Helper T cell (primary cell): ENCODE measurements around a stretch of chr7.

- PRO-cap, 2 experiments = no peak in any of the 2 experiments
Observed at GRCh38 chr7:51222921-51223328, 93.7 kb downstream of the COBL start.

- PRO-cap, 2 experiments = no peak in any of the 2 experiments
Observed at GRCh38 chr7:51289658-51290504, 26.7 kb downstream of the COBL start.

DNA sequence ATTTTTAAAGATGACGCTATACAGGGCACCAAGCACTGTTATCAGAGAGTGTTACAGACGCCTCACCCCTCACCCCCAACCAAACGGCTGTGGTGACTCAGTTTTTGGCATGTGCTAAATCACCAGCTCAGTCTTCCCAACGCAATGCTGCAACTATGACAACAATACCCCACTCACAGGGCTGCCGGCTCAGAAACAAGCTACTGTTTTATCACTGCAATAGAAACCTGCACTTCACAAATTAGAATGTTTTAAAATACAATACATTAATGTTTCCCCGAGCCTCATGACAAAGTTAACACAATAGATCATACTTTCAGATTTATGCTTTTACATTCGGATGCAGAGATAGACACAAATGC is 13.8 kb downstream of the COBL start:
- PRO-cap, 2 experiments = no peak in any of the 2 experiments

DNA sequence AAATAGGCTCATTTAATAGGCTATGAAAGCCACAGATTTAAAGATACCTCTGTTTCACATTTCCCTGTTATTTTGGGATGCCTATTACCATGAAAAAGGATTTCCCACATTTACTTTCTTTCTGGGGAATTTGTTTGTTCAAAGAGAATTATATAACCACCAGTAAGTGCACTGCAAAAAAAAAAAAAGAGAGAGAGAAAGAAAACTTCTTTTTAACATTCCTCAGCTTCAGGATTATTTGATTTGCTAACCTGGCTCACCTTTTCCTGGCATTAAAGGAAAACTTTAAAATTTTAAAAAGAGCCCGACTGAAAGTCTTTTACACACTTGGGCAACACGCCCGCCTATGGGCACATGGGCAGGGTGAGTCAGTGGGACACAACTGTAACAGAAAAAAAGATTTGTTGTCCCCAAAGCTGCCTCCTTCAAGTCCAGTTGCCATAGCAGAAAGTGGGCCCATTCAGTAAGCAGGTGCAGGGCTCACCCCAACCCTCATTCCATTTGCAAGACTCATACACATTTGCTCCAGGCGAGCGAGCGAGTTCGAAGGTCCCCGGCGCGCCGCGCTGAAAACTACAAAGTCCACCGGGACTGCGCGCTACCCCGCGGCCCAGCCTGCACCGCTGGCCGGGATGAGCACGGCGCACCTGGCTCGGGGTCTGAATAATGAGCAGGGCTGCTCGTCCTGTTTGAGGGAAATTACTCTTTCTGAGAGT is 1.4 kb downstream of the COBL start:
- PRO-cap, 2 experiments = no peak in any of the 2 experiments

DNA sequence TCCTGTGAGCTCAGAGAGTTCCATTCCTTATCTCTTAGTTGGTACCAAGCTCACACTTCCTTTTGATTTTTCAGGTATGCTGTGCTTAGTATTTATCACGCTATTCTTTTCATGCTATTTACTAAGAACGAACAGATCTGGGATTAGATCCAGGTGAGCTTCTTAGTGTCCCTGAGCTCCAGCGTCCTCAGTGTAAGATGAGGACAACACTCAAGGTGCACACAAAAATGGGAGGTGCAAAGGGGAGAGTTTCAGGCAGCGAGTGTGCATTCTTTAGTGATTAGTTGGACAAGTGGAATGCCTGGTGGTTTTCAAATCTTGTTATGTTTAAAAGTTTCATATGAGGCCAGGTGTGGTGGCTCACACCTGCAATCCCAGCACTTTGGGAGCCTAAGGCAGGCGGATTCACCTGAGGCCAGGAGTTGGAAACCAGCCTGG is 23.8 kb upstream of the COBL start:
- PRO-cap, 2 experiments = no peak in any of the 2 experiments

- PRO-cap, 2 experiments = no peak in any of the 2 experiments
Observed at GRCh38 chr7:53984839-53985256, 557.3 kb upstream of the VSTM2A start.

DNA sequence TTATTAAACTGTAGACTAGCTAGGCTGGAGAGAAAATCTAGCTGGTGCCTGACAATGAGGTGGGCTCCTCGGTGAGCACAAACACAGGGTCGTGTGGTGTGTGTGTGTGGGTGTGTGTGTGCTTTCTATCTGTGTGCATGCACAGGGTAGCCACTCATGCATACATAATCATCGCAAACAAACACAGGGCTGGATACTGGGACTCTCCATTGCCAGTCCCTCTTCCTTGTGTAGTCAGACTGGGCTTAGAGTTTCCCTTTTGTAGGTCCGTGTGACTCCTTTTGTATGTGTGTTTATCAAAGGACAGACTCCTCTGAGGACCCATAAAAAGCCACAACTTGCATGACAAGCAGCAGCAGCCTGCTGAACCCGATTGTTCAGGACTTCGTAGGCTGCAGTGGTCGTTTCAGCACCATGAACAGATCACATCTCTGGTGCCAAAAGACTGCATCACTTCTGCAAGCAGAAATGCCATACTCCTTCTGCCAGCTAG is 838 bp downstream of the VSTM2A start:
- PRO-cap, 2 experiments = no peak in any of the 2 experiments

GRCh38 chr7:54544658-54545513 is 2.7 kb downstream of the VSTM2A start:
- PRO-cap, 2 experiments = no peak in any of the 2 experiments

- PRO-cap, 2 experiments = no peak in any of the 2 experiments
Observed at GRCh38 chr7:54703380-54703794, 55.6 kb downstream of the SEC61G start.

- PRO-cap, 2 experiments = no peak in any of the 2 experiments
Observed at GRCh38 chr7:54746047-54746818, 12.8 kb downstream of the SEC61G start.

- PRO-cap, 2 experiments = no peak in any of the 2 experiments
Observed at GRCh38 chr7:54811374-54811631, 52.3 kb upstream of the SEC61G start.

GRCh38 chr7:54967203-54967655 is 51.6 kb upstream of the EGFR start:
- PRO-cap, 2 experiments = no peak in any of the 2 experiments

GRCh38 chr7:55005230-55005654 is 13.6 kb upstream of the EGFR start:
- PRO-cap, 2 experiments = no peak in any of the 2 experiments

DNA sequence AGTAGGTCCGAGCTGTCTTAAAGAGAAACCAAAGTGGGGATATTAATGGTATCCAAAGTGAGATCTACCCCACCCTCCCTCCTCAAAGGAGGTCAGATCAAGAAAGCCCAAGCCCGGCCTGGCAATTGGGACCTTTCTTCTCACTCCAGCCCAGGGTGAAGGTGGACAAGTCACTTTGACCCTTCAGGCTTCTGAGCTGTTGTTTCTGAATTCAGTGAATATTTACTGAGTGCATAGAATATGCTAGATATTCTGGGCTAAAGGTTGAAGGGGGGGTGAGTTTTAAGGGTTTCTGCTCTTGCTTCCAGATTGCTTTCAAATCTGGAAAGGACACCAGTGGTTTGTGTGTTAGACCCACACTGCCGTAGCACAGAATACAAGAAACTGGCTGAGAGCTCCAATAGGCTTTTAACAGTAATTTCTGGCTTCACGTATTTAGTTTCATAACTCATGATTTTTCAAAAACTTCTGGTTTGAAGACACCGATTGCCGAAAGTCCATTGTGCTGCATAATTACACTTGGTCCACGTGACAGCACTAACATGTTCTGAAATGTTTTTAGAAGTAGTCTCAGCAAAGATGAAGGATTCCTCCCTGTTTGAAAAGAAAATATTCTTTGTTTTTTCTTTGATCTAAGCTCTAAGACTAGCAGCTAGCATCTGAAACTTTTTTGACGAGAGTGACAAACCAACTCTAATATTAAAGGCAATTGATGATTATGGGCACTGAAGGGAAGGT is 3.7 kb downstream of the EGFR start:
- PRO-cap, 2 experiments = no peak in any of the 2 experiments

- PRO-cap, 2 experiments = no peak in any of the 2 experiments
Observed at GRCh38 chr7:55053515-55054745, 35.1 kb downstream of the EGFR start.

GRCh38 chr7:55066331-55067248 is 47.8 kb downstream of the EGFR start:
- PRO-cap, 2 experiments = no peak in any of the 2 experiments

DNA sequence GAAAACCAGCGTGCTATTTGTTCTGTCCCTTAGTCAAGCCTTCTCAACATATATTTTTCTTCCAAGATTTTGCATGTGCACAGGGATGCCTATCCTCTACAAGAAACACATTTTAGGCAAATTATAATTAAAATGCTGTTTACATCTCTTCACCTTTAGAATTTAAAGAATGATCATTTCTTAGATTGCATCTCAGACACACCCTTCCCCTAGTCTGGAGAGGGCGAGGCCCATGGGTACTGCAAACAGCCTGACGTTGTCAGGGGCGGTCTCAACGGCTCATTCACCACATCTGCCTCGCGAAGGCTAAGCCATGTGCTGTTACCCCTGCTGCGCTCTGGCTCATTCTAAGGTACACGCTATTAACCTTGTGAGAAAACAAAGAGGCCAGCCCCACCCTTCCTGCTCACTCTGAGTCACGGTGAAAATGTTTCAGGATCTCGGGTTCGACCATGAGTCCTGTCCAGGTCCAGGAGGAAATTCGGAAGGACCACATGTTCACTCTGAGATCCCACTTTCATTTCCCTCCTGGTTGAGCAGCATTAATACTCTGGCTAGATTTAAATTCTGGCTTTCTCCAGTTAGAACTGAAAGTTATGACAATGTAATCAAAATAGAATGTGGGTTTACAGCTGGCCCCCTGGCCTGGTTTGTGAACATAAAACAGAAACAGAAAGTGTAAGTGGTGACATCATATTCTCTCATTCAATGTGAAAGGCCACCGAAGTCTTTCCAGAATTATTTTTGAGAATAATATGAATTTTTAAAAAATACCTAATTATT is 55.2 kb downstream of the EGFR start:
- PRO-cap, 2 experiments = peak in 2 of 2 experiments; most common plus-strand start position 421 of the sequence (in 2); most common minus-strand start position 349 of the sequence (in 2)

DNA sequence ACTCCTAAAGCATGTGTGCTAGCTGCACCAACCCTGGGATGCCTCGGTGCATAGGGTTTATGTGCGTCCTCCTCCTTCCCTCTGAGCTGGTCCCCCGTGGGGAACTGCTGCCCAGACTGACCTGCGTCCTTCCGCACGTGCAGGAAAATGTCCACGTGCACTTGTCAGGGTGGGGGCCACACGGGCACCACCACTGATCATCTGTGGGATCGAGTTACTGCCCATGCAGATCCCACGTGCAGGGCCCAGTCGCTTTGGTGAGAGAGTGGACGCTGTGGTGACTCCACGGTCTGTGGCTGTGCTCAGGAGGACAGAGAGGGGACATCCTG is 59.6 kb downstream of the EGFR start:
- PRO-cap, 2 experiments = no peak in any of the 2 experiments

DNA sequence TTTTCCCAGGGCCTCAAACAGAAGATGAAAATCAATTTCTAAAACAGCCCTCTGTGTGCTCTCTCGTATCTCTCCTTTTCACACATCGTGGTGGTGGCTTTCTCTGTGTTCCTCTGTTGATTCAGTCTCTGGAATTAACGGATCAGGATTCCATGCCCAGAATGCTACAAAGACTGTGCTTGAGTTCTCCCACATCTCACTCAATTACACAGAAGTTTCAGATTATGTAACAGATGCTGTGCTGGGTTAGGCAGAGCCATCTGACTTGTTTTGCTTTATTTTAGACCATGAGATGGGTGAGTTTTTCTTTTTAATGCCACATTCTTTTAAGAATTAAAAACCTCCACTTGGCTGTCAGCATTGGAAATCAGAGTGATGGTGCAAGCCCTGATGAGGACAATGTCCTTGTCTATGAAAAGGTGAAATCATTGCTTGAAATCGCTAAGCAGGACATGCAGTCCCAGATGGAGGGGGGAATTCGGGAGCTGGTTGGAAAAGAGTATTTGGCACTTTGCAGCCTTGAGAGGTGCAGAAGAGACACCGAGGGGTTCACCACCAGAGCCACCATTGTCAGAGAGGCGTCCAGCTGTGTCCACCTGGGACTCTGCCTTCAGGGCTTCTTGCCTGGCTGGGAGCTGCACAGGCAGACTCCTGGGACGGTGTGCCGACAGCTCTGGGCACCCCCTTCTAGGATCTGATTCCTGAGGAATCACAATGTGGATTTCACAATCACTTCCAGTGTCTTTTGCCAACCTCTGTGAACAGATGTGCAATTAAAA is 80.4 kb downstream of the EGFR start:
- PRO-cap, 2 experiments = no peak in any of the 2 experiments

GRCh38 chr7:55143196-55143638 is 124.4 kb downstream of the EGFR start:
- PRO-cap, 2 experiments = no peak in any of the 2 experiments